ENCODE data around the genes UPK2, H2AX and NLRX1.

GRCh38 chr11:118907147-118908256 is 18.2 kb downstream of the BCL9L start:
- PRO-cap, result no peak

GRCh38 chr11:118923016-118923300 is 2.8 kb downstream of the BCL9L start:
- PRO-cap, result no peak

GRCh38 chr11:118930091-118930771 is 4.5 kb upstream of the BCL9L start:
- PRO-cap, result bidirectional peak, plus-strand start at chr11:118930496, minus-strand start at chr11:118930172; unidirectional peak, plus-strand start at chr11:118930516

- PRO-cap, result no peak
Observed at GRCh38 chr11:118956066-118956554, at the start of gene UPK2. Gene UPK2 (plus strand): TSS chr11:118956298.

DNA sequence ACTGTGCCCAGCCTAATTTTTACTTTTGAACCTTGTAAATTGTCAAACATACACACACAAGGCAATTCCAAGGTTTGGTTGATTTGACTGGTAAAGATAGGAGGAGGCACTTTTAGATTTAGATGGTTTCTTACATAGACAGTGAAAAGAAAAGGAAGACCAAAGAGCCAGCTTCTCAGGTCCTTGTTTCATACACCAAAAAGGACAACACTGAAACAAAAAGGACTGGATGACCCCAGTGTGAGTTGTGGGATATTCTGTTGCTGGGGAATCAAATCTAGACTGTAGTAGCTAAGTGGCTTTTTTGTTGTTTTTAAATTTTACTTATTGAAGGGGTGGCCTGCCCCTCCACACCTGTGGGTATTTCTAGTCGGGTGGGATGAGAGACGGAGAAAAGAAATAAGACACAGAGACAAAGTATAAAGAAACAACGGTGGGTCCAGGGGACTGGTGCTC is 9.9 kb downstream of the CENATAC start:
- PRO-cap, result no peak

- PRO-cap, result no peak
Observed at GRCh38 chr11:119028515-119029707, 10.3 kb downstream of the TRAPPC4 start.

- PRO-cap, result no peak
Observed at GRCh38 chr11:119044115-119045278, 12.5 kb downstream of the HYOU1 start.

- PRO-cap, result unidirectional peak, plus-strand start at chr11:119056075
Observed at GRCh38 chr11:119055805-119056276, 1.2 kb downstream of the HYOU1 start.

- PRO-cap, result no peak
Observed at GRCh38 chr11:119091776-119092868, 3.1 kb downstream of the H2AX start.

- PRO-cap, result bidirectional peak, plus-strand start at chr11:119095764, minus-strand start at chr11:119095465
Observed at GRCh38 chr11:119094625-119095536, at the start of gene H2AX. Gene H2AX (minus strand): TSS chr11:119095465.

DNA sequence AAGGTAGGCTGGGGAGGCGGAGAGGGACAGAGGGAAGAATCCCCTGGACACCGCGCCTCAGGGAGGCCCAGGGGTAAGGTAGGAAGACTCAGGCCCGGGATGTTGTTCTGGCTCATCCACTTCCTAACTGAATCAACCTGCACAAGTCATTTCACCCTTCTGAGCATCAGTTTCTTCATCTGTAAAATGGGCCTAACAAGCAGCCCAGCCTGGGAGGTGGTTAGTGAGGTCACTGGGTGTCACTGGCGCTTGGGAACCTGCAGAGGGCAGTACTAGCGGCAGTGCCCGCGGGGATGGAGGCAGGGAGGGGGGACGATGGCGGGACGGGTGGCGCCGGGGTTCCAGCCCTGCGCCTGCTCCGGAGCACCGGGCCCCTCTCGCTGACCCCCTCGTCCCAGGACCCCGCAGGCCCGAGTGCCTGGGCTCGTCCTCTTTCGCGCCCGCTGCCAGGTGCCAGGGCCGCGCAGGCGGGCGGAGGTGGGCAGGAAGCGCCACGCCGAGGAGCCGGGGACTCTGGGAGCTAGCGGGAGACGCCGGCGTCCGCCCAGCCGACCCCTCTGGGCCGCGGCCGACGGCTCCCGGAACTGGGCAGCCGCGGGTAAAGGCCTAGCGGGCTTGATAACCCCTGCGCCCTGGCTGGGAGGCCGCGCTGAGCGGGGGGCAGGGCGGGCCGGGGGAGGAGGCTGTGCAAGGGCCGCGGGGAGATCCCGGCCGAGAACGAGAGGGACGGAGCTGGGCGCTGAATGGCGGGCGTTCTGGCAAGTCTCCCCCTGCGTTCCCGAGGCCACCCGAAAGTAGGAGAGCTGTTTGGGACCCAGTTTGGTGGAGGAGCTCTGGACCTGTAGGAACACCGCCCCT is at the start of gene NLRX1:
Gene NLRX1, plus strand, starts transcription at position 281 of the 858 bp plus-strand sequence.
- PRO-cap, result unidirectional peak, plus-strand start at position 281 of the sequence

- PRO-cap, result no peak
Observed at GRCh38 chr11:119179438-119180333, 5.6 kb upstream of the NHERF4 start.

DNA sequence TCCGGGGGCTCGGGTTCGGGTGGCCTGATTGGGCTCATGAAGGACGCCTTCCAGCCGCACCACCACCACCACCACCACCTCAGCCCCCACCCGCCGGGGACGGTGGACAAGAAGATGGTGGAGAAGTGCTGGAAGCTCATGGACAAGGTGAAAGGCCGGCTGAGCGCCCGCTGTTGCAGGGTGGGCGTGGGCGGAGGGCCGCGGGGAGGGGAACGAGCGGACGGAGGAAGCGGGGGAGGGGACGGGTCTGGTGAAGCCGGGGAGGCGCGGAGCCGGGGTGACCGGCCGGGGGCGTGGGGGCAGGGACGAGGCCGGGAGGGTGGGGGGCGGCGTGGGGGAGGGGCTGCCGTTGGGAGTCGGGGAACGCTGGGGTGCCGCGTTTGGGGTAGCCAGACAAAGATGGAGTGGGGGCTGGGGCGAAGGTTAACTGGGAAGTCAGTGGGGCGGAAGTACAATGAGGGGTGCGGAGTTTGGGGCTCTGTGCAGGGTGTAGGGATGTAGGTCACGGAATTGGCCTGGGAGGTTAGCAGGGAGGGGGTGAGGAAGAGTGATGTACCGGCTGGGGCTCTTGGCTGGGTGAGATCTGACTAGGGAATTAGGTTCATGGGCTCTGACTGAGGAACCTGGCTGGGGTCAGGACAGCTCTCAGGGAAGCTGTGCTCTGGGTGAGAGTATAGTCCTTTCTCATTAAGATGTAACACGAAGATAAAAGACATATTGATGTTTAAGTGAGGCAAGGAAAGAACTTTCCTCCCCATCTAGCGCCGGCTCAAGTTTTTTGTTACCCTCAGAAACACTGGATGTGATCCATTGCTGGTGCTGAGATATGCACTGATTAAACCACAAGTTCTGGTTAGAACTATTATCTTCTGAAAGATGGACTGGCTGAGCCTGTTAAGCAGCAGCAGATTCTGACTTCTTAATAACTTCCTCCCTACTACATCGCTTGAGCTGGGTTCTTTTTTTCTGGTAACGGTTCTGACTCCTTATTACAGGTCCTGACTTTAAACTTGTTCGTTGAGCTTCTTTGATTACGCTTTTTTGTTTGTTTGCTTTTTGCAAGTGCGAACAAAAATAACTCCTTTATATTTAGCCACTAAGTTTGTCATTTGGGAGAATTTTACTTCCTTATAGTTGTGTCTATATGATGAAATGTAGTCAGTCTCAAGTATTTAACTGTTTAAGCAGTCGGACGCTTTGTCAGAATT is 731 bp downstream of the CBL start:
- PRO-cap, result no peak

GRCh38 chr11:119241622-119242181 is 35.6 kb downstream of the CBL start:
- PRO-cap, result no peak

- PRO-cap, result no peak
Observed at GRCh38 chr11:119306566-119307298, 10.2 kb downstream of the MCAM start.

DNA sequence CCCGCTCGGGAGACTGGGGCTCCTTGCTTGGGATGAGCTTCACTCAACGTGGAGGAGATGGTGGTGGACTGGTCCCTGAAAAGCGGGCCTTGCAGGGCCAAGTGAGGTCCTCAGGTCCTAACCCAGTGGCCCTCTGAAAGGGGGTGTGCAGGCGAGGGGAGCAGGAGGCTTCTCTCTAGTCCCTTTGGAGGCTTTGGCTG is 7.4 kb downstream of the MCAM start:
- PRO-cap, result no peak

DNA sequence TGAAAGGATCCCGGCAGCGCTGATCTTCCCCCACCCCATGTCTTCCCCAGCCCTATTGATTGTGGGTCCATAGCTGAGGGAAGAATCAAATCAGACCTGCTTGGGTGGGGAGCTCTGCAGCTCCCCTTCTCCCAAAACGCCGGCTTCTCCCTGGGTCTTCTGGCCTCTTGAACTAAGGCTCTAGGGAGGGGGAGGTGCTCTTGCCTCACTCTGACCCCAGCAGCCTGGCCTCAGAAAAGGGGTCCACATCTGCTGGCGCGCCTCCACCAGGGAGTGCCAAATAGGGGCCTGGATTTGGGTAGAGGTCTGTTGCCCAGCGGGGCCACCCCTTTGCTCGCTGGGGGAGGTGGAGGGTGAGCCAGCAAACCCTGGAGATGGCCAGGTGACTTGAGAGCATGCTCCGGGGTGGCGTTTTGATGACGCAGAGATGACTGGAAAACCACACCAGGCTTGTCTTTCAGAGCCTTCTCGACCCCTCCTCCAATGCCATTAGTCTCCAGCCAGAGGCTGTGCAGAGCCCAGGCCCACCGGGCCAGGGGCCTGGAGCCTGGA is 1.1 kb upstream of the MCAM start:
- PRO-cap, result no peak

DNA sequence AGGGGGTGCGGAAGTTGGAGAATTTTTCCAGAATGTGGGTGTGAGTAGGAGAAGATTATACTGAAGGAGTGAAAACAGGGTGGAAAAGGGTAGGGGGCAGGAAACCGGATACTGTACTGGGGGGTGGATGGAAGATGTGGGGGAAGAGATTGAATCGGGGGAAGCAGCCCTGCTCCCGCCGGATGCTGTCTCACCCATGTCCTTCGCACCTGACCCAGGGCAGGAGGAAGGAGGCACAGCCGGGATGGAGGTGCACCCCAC is 3.0 kb upstream of the MCAM start:
- PRO-cap, result no peak

DNA sequence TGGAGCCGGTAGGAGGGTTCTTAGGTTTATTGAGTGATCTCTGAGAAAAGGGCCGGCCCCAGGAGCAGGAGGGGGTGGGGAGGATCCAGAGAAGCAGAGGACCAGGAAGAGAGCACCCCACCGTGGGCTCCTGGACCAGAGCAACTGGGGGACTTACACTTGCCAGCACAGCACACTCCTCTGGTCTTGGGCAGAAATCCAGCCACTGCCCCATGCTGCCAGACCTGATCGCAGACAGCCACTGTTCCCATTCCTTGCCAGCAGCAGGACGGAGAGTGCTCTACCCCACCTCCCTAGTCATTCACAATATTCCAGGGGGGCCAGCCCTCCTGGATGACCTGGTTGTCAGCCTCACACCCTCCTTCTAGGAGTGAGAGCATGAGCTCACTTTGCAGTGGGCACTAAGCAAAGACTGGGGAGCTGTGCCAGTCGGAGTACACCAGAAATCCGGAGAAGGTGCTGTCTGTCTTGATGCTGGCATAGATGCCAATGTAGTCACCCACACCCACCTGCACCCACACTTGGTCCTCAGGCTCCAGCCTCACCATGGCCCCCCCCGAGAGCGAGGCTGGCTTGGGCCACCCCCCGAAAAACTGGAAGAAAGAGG is 1.6 kb downstream of the C1QTNF5 start:
- PRO-cap, result no peak

GRCh38 chr11:119432391-119433147 is 9.6 kb upstream of the THY1 start:
- PRO-cap, result bidirectional peak, plus-strand start at chr11:119432900, minus-strand start at chr11:119432723; bidirectional peak, plus-strand start at chr11:119433088, minus-strand start at chr11:119432943

All from A673 (cell line).